Tongue (tissue), 2 donors: Measurements from ENCODE around the gene ULK1.

- RAMPAGE, long total RNA: no peak
These were observed 174.3 kb upstream of the SFSWAP start for GRCh38 chr12:131536600-131536917.

GRCh38 chr12:131592244-131592659 lies 118.6 kb upstream of the SFSWAP start:
- RAMPAGE, long total RNA: no peak

DNA sequence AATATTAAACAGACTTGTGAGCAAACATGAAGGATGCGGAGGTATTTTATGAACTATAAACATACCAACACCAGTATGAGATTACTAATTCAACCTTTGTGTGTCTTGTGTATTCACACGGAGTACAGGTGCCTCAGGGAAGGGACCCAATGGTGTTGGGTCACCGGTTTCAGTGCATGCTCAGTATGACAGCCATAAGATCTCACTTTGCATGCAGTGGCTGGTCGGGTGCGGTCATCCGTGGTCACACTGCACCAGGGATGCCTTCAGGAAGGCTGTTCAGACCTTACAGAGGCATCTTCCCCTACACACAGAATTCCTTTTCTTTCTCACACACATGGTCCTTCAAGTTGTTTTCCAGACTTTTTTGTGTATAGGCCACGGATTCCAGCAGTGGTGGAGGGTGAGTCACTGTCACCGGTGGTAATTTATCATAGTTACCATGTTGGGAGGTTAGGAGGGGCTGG lies 103.0 kb upstream of the SFSWAP start:
- RAMPAGE, long total RNA: no peak

DNA sequence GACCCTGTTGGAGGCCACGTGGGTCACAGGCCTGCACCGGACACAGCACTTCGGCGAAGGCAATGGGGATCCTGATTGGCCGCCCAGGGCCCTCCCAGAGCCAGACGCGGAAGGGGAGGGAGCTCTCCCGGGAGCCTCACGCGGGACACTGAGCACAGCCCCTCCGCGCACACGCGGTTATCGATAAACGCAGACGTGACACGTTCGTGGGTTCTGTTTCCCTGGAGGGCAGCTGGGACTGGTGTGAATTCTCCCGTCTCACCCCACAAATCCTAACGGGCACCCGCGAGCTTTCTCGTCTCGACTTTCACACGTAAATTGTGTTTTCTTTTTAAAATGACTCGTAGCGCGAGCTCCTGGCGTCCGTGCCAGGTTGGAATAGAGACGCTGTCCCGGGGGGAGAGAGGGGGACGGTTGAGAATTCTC lies 49.7 kb upstream of the SFSWAP start:
- RAMPAGE, long total RNA: no peak

DNA sequence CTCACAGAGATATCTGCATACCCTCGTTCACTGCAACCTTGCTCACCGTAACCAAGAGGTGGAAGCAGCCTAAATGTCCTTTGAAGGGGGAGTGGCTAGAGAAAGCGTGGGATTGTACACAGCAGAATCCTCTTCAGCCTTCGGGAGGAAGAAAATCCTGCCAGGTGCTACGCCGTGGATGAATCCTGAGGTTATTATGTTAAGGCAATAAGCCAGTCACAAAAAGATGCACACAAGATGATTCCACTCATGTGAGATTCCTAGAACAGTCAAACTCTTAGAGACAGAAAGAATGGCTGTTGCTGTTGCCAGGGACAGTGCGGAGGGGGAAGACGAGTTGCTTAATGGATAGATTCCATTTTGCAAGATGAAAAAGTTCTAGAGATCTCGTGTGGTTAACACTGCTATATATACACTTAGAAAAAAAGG lies 39.6 kb upstream of the SFSWAP start:
- RAMPAGE, long total RNA: no peak

- RAMPAGE, long total RNA: no peak
These were observed 53.4 kb downstream of the SFSWAP start for GRCh38 chr12:131764227-131764714.

DNA sequence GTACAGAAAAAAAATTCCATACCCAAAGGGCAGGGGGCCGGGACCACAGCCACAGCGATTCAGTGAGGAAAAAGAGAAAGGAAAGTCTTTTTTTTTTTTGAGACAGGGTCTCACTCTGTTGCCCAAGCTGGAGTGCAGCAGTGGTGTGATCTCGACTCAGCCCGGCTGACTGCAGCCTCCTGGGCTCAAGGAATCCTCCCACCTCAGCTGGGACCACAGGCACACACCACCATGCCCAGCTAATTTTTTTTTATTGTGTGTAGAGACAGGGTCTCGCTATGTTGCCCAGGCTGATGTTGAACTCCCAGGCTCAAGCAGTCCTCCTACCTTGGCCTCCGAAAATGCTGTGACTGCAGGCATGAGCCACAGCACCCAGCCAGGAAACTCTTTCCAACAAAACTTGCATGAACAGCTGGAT lies 35.2 kb upstream of the MMP17 start:
- RAMPAGE, long total RNA: no peak

DNA sequence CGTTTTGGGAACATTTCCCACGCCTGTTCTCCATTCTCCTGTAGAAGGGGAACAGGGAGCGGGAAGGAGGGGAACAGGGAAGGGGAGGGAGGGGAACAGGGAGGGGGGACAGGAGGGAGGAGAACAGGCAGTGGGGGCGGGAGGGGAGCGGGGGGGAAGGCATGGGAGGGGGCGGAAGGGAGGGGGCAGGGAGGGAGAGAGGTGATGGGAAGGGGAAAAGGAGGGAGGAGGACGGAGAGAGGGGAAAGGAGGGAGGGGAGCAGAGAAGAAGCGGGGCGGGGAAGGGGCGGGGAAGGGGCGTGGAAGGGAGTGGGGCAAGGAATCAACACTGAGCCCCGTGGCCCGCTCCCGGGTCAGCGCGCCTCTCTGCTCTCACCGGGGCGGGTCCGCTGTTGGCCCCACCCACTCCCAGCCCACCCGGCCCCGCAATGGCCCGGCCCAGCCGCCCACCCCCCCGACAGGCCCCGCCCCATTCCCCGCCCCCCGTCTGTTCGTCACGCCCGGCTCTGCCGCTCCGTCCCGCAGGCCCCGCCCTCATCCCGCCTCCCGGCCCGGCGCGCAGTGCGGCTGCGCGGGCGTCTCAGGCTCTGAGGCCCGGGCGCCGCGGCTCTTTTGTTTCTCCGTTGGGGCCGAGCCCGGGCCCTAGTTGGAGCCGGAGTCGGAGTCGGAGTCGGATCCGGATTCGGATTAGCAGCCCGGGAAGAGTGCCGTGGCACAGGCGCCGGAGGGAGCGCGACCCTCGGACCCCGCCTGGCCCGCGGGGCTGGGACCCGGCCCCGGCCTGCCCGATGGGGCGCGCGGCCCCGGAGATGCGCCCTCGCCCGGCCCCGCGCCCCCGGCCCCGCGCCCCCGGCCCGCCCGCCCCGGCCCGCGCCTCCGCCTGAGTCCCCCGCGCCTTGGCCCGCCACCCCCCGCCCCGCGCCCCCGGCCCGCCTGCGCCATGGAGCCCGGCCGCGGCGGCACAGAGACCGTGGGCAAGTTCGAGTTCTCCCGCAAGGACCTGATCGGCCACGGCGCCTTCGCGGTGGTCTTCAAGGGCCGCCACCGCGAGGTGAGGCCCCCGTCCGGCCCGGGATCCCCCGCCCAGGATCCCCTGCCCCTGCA lies at the start of gene ULK1:
Gene ULK1 (plus strand): TSS at position 561 of the 1,104 bp plus-strand sequence.
- RAMPAGE, long total RNA: no peak

- RAMPAGE, long total RNA: no peak
These were observed 12.1 kb upstream of the PUS1 start for GRCh38 chr12:131916810-131917505.

DNA sequence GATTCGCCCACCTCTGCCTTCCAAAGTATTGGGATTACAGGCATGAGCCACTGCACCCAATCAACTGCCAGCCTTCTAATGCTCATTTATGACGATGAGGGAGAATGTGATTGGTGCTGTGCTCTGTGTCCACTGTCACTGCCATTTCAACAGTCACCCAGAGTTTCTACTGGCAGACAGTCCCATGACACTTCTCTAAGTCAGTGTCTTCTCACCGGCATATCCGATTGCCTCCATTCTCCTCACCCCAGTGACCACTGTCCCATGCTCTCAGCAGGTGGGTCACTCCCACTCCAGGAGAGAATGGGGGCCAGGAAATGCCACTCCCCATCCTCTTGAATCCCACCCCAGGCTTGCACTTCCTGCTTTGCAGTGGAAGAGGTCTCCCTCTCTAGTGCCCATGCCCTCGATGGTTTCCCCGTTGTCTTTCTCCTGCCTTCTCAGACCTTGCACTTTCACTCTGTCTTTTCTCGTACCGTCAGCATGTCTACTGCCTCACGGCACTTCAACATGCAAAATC lies 2.3 kb upstream of the EP400 start:
- RAMPAGE, long total RNA: no peak

GRCh38 chr12:131993514-131994443 lies 44.0 kb downstream of the EP400 start:
- RAMPAGE, long total RNA: no peak

DNA sequence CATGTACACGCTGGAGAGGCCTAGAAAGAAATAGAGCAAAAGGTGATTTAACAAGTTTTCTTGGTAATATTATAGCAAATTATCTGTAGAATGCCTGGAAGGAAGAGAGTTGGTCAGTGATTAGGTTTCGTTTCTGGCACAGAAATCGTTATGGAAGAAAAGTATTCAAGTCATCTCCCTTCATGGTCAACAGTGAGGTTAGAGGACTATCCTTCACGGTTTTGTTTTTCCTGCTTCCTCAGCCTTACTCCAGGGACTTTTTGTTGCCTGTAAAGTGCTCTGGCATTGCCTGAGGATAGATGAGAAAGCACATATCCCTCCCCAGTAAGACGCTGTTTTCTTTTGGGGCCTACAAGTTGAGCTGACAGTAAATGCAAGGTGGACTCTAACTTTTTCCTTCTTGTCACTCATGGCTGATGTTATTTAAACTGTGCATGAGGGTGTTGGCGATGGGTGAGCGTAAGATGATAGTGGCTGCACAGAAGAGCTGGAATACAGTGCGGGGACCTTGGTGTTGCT lies 81.3 kb downstream of the EP400 start:
- RAMPAGE, long total RNA: no peak

DNA sequence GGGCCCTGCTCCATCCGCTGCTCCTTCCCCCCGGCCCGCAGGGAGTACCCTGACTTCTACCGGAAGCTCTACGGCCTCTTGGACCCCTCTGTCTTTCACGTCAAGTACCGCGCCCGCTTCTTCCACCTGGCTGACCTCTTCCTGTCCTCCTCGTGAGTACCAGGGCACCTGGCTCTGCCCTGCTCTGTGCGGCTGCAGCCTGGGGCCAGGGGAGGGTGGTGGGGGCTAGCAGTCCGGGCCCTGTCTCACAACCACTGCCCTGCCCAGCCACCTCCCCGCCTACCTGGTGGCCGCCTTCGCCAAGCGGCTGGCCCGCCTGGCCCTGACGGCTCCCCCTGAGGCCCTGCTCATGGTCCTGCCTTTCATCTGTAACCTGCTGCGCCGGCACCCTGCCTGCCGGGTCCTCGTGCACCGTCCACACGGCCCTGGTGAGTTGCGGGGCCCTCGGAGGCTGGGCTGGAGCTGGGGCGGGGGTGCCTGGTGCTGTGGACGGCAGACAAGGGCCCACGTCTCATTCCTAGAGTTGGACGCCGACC lies 7.0 kb downstream of the NOC4L start:
- RAMPAGE, long total RNA: no peak

GRCh38 chr12:132505129-132505657 lies 15.2 kb downstream of the FBRSL1 start:
- RAMPAGE, long total RNA: no peak

DNA sequence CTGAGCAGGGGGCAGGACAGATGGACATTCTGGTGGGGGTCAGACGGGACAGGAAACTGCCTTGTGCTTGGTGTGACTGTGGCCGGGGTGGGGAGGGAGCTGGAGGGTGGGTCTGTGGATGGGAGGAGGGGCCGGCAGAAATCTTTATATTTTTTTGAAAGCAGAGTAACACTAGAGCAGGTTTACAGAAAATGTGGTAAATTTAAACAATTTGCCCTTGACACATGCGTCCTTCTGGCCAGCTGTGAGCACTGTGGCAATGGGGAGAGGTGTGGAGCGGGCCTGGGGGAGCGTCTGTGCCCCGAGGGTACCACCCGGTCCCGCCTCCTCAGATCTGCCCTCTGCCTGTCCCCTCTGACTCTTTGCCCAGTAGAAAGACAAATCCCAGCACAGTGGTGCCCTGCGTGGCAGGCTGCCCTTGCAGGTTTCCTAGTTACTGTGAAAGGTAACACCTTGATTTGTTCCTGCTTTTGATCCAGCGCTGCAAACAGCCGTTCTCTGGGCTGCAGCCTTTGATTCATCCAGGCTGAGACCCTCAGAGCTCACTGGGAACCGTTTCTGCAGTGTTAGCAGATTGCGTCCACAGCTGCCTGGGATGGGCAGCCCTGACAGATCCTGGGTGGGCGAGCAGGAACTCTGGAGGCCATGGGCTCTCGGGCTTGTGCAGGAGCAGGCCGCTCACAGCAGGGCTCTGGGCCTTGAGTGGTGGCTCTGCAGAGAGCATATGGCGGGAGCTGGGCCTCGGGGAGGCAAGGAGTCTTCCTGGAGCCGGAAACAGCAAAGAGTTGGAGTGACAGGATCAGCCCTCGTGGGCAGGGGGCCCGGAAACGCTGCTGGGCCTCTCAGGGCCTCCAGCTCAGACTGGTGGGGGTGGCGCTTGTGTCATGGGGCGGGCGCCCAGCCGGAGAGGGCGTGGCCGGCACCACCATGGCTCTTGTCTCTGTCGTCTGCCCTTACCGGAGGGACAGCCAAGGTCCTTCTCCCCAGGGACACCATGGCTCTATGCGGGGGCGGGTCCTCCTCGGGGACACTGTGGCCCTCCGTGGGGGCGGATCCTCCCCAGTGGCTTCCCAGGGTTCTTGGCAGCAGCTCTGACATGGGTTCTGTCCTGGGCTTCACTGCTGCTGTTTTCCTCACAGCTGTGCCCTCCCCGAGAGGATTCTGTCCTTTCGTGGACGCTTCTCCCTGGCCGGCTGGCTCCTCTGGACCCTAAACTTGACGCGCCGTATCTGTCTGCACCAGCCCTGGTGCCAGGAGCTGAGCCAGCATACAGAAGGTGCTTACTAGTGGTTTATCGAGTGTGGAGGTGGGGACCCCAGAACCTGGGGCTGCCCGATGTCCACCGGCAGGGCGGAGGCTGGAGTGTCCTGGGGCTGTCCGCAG lies 16.7 kb downstream of the FBRSL1 start:
- RAMPAGE, long total RNA: no peak

DNA sequence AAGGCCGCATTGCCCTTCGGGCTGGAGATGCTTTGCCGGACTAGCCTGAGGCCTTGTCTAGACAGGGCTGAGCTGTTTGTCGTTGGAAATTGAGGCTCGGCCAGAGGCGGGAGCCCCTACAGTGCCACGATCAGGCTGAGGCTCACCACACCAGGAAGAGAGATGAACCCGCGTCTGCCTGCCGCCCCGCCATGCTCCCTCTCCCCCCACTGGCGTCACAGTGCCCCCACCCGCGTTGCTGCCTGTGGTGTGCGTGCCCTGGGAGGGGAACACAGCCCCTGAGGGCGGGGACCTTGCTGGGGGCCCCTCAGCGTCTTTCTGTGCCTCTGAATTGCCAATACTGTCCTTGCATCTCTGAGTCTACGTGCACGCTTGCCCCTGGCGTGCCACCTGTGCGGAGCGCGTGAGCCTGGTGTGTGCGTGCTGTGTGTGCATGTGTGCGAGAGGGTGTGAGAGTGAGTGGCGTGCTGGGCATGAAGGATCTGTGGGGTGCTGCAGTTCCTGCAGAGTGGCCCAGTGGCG lies 20.6 kb downstream of the FBRSL1 start:
- RAMPAGE, long total RNA: no peak

- RAMPAGE, long total RNA: no peak
These were observed 50.6 kb downstream of the LRCOL1 start for GRCh38 chr12:132559511-132560424.

- RAMPAGE, long total RNA: no peak
These were observed 49.9 kb downstream of the LRCOL1 start for GRCh38 chr12:132560425-132560897.

DNA sequence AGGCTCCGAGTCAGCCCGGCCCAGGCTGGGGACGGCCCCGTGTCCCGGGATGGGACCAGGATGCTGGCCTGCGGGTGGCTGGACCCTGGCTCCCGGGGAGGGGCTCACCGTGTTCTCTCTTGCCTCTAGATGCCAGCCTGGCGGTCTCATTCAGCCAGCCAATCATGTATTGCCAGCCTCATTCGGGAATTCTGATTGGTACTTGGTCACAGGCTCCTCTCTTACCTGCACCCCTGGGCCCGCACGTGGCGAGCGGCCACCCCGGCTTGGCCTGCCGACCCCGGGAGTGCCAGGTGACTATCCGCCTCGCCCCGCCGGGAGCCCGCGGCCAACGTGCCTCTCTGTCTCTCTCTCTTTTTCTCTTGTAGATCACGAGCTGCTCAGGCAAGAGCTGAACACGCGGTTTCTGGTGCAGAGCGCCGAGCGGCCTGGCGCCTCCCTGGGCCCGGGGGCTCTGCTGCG lies 39.4 kb downstream of the LRCOL1 start:
- RAMPAGE, long total RNA: no peak

- RAMPAGE, long total RNA: no peak
These were observed 4.1 kb downstream of the PGAM5 start for GRCh38 chr12:132714647-132715222.